Sigmoid colon (tissue), 4 donors: ENCODE results near the genes DDX17 and CBX6.

DNA sequence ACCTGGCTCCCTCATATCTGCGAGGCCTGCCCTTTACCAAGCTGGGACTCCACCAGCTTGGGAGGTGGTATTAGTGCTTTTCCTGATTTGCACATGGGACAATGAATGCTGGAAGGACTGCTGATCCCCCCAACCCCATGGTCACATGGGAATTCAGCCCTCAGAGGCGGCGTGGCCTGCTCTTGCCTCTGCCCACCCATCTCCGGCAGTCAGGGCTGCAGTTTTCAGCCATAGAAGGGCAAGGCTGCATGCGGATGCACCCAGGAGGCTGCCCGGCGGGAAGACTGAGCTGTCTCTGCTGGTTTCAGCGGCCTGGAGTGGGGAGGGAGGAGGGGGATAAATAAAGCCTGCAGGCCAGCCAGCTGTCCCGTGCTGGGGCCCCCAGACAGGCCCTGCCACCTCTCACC, 4.7 kb downstream of the MICALL1 start:
- PRO-cap: no peak
- RAMPAGE, long total RNA, 4 experiments: no peak in any of the 4 experiments

DNA sequence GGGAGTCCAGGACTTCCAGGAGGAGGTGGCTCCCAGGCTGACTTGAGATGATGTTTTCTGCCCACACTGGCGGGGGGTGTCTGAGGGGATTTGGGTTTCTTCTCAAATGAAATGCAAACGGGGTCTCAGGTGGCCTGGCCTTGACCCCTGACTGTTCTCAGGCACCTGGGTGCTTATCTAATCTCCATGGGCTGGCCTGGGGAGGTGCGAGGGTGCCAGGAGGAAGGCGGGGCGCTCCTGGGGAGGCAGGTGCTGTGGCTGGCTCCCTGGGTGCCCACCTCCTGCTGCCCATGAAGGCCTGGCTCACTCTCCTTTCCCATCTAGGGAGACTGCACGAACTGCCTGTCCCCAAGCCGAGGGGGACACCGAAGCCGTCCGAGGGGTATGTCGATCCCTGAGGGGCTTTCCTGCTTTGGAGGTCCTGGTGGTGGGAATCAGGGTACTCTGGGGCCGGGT, 18.3 kb downstream of the MICALL1 start:
- PRO-cap: no peak
- RAMPAGE, long total RNA, 4 experiments: no peak in any of the 4 experiments

GRCh38 chr22:37926957-37927674, 21.0 kb downstream of the MICALL1 start:
- PRO-cap: no peak
- RAMPAGE, long total RNA, 4 experiments: no peak in any of the 4 experiments

- PRO-cap: no peak
- RAMPAGE, long total RNA, 4 experiments: no peak in any of the 4 experiments
Measured at GRCh38 chr22:37933005-37933246, 20.5 kb downstream of the C22orf23 start.

DNA sequence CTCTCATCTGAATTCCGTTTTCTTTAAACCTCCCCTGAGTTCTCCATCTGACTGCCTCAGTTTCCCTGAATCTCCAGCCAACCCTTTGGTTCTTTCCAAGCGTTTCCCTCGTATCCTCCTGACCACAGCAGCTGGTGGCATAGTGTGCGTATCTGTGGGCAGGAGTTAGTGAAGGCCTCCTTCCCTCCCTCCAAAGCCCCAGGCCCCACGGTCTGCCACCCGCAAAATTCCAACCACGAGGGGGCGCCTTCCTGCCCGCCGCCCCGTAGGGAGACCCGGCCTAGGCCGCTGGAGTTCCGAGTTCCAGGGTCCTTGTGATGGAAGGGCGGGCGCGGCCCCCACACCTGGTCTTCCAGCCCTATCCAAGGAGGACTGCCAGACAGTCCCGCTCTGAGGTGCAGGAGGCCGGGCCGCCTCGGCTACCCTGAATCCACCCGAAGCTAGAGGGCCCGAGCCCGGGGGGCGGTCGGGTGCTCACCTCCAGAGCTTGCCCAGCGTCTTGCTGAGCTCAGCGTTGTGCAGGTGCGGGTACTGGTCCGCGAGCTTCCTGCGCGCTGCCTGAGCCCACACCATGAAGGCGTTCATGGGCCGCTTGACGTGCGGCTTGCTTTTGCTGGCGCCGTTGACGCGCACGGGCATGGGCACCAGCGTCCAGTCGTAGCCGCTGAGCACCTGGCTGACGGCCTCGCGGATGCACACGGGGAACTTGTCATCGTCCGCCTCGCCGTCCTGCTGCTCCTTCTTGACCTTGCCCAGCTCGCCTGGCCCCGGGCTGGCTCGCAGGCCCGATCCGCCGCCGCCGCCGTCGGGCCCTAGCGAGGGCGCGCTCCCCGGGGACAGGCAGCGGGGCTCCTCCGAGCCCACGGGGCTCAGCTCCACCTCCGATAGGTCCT, 1.2 kb downstream of the SOX10 start:
- PRO-cap: no peak
- RAMPAGE, long total RNA, 4 experiments: start-site peak on the minus strand in 1 of 4 experiments, centred at position 645 of the sequence, 10 reads per replicate

DNA sequence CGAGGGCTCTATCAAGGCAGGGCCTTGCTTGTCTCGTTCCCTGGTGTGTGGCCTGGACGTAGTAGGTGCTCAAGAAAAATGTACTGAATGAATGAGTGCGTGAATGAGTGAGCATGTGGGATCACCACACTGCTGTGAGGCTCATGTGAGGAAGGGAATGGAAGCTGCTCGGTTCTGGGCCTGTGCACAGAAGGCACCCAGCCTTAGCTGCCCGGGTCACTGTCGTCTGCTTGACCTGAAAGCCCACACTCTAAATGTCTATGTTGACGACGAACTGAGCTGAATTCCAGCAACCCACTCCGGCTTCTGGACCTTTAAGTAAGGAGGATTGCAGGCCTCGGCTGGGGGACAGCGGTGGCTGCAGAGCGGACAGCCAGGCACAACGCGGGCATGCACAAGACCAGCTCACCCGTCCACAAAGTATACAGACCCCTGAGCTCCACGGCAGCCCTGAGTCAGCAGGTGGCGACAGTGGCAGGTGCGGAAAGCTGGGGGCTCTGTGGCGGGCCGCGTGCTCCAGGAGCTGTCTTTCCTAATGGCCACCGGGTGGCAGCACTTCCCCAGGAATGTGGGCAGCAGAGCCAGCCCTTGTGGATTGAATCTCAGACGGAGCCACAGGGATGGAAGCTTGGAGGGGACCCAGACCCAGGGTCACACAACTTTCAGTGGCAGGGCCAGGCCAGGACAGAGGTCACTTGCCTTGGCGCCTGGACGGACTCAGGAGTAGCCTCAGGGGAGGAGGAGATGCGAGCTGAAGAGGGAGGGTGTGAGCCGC, 5.1 kb upstream of the PICK1 start:
- PRO-cap: no peak
- RAMPAGE, long total RNA, 4 experiments: no peak in any of the 4 experiments

DNA sequence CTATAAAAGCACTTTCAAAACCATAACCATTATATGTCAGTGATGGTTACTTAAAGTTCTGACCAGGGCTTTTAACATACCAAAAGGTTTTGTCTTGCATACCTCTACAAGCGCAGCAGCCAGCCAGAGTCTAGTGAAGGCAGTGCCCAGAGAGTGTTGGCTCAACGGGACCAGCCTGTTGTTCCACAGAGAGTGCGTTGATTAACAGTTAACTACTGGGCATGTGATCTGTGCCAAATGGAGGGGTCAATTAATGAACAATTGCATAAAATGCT, 34.4 kb downstream of the PLA2G6 start:
- PRO-cap: no peak
- RAMPAGE, long total RNA, 4 experiments: no peak in any of the 4 experiments

- PRO-cap: no peak
- RAMPAGE, long total RNA, 4 experiments: no peak in any of the 4 experiments
Measured at GRCh38 chr22:38162191-38162567, 19.5 kb downstream of the PLA2G6 start.

- PRO-cap: no peak
- RAMPAGE, long total RNA, 4 experiments: no peak in any of the 4 experiments
Measured at GRCh38 chr22:38171843-38172848, 9.5 kb downstream of the PLA2G6 start.

DNA sequence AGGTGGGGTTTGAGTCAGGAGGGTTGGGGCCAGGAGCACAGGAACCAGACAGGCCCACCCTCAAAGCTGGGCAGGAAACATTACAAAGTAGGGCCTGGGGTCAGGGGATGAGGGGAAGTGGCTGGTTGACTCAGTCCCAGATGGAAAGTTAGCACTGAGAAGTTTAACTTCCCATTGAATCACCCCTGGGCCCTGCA, 2.0 kb downstream of the MAFF start:
- PRO-cap: no peak
- RAMPAGE, long total RNA, 4 experiments: no peak in any of the 4 experiments

DNA sequence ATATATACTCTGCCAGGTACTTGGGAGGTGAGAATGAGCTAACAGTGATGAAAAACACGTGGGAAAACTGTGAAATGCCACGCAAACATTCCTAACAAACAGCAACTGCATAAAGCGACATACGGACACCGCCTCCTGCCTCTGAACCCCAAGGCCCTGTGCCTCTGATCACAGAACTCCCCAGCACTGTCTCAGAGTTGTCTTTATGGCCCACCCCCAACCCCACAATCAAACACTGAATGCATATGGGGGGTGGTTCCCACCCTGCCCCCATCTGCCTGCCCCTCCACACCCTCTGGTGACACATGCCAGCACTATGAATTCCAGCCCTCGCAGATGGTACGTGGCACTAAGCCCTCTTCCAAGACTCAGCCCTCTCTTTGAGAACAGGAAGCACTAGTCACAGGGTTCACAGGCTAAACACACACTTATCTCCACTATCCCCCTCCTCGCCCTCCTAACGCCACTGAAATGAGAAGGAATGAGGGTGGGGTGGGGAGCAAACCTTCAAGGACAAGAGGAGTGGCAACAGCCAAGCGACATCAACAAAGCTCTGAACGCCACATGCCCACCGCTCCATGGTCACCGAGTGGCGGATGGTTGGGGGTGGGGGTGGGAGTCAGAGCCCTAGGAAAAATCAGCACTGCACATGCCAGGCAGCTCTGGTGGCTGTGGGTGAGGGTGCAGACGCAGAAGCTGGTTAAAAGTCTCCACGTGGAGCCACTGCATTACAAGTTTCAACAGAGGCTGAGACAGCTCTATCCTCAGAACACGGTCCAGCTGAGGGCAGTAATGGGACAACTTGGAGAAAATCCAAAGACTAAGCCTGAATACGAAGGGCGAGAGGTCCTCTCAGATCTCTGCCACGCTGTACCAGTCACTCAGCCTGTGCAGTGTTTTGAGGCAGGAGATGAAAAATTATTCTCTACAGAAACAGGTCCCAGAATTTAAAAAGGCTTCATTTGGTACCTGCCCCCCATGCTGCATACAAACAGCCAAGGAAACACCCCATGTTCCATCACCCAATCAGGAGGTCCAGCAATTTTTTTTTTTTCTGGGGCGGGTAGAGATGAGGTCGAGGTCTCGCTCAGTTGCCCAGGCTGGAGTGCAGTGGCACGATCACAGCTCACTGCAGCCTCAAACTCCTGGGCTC, 33.5 kb downstream of the TMEM184B start:
- PRO-cap: unidirectional peak, plus-strand start at position 399 of the sequence
- RAMPAGE, long total RNA, 4 experiments: start-site peak on the minus strand in 1 of 4 experiments, centred at position 846 of the sequence, 8 reads per replicate

GRCh38 chr22:38288710-38289168, 15.9 kb upstream of the TMEM184B start:
- PRO-cap: no peak
- RAMPAGE, long total RNA, 4 experiments: no peak in any of the 4 experiments

- PRO-cap: no peak
- RAMPAGE, long total RNA, 4 experiments: no peak in any of the 4 experiments
Measured at GRCh38 chr22:38317653-38318000, 394 bp upstream of the CSNK1E start.

- PRO-cap: no peak
- RAMPAGE, long total RNA, 4 experiments: no peak in any of the 4 experiments
Measured at GRCh38 chr22:38450118-38450907, 4.7 kb downstream of the KCNJ4 start.

DNA sequence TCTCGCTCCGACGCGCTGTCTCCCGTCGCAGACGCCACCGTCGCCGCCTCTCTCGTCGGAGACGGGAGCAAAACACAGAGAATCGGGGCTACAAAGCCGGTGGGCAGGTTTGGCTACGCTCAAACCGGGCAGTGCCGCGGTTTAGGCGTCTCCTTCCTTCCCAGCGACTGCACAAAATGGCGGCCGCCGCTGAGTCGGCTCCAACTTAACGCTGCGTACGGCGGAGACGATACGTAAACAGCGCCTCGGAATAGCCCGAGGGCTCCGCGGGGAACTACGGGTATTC, at the start of gene DDX17:
DDX17 (minus strand) TSS at position 181 of the 286 bp plus-strand sequence.
- PRO-cap: bidirectional peak, plus-strand start outside the sequence, minus-strand start at position 169 of the sequence
- RAMPAGE, long total RNA, 4 experiments: start-site peak on the minus strand in 4 of 4 experiments, centred at positions 183 to 192 of the sequence, 772 to 1,456 reads per replicate

DNA sequence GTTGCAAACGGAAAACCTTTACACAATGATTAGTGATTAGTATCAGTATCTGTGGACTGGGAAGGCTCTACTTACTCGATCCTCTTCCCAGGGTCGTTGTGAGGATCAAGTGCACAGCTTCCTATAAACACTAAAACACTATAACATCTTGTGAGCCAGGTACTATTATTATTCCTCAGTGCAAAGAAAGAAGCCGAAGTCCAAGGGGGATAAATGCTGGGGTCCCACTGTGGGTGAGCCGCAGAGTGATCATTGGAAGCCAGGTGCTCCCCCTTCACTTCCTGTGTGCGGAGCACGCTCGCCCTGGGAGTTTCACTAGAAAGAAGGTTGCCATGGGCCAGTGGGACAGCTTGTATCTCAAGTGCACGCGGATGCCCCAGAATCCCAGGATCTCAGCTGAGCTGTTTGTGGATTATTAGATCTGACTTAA, 745 bp downstream of the CBY1 start:
- PRO-cap: no peak
- RAMPAGE, long total RNA, 4 experiments: no peak in any of the 4 experiments

- PRO-cap: no peak
- RAMPAGE, long total RNA, 4 experiments: start-site peak on the plus strand in 1 of 4 experiments, at chr22:38670938-38671631 at its widest, 10 reads per replicate
Measured at GRCh38 chr22:38670764-38671470, 10.8 kb upstream of the TOMM22 start.

DNA sequence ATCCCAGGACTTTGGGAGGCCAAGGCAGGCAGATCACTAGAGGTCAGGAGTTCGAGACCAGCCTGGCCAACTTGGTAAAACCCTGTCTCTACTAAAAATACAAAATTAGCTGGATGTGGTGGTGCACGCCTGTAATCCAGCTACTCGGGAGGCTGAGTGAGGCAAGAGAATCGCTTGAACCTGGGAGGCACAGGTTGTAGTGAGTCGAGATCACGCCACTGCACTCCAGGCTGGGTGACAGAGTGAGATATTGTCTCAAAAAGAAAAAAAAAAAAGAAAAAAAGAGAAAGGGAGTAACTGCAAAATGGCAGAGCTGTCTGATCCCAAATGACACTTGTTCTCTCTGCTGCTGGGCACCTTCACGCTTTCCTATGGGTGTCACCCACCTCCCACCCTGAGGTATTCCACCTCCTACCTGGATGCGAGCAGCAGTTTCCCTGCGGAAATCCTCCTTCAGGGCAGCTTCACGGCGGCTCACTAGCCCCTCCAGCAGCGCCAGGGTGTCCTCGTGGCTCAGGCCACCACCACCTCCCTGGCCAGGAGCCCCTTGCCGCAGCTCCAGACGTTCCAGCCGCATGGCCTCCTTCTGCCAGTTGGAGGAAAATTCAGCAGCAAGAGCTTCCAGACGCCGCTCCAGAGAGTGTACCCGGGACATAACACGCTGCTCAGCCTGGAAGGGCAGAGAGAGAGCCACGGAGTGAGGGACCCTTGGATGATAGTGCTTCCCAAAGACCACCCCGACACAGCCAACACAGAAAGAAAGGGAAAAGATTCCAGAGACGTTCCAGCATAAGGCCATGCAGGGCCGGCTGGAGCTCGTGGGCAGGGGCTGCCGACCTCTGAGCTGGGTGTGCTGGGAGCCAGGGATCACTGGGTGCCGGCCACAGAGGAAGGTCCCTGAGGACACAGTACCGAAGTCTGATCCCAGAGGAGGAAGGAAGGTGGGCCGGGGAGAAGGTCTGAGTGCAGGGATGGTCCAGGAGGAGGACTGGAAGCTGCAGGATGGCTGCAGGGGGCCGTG, 13.6 kb downstream of the SUN2 start:
- PRO-cap: no peak
- RAMPAGE, long total RNA, 4 experiments: no peak in any of the 4 experiments

DNA sequence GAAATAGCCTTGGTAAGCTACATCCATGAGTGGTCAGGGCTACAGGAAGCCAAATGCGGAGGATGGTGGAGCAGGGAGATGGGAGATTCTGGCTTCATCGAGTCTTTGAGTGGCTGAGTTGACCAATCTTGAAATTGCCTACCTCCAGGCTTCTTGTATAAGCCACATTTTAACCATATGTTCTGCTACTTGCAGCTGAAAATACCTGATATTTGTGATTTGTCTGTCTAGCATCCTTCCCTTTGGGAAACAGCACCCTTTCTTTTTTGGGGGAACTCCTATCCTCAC, 5.9 kb upstream of the DNAL4 start:
- PRO-cap: no peak
- RAMPAGE, long total RNA, 4 experiments: no peak in any of the 4 experiments

GRCh38 chr22:38871405-38872561, at the start of gene CBX6:
TSS of gene CBX6 (minus strand) at chr22:38872216.
- PRO-cap: bidirectional peak, plus-strand start at chr22:38872438, minus-strand start at chr22:38872332
- RAMPAGE, long total RNA, 4 experiments: start-site peak on the minus strand in 4 of 4 experiments, at chr22:38872192-38872259 at its widest, 330 to 671 reads per replicate